ENCODE measurements around the genes RBM7 and CEP164.

GRCh38 chr11:114298663-114299185, 2.5 kb downstream of the NNMT start:
- RRBS: no CpG with 5 or more reads among the region's 2 CpGs

- RRBS: 2% methylated on average over 16 of the region's 31 CpGs
Observed at GRCh38 chr11:114399880-114400274, 434 bp downstream of the C11orf71 start.

- RRBS: 2% methylated on average over 1 of the region's 65 CpGs
Observed at GRCh38 chr11:114400275-114401214, at the start of gene RBM7. RBM7 (plus strand) TSS chr11:114400666.

- RRBS: no CpG with 5 or more reads among the region's 1 CpG
Observed at GRCh38 chr11:115396562-115396903, 107.7 kb downstream of the CADM1 start.

GRCh38 chr11:115471363-115471732, 32.9 kb downstream of the CADM1 start:
- RRBS: no CpG with 5 or more reads among the region's 3 CpGs

- RRBS: no CpG with 5 or more reads among the region's 4 CpGs
Observed at GRCh38 chr11:116147719-116148046, 625.1 kb downstream of the BUD13 start.

GRCh38 chr11:116233570-116234029, 539.2 kb downstream of the BUD13 start:
- RRBS: no CpG with 5 or more reads among the region's 6 CpGs

DNA sequence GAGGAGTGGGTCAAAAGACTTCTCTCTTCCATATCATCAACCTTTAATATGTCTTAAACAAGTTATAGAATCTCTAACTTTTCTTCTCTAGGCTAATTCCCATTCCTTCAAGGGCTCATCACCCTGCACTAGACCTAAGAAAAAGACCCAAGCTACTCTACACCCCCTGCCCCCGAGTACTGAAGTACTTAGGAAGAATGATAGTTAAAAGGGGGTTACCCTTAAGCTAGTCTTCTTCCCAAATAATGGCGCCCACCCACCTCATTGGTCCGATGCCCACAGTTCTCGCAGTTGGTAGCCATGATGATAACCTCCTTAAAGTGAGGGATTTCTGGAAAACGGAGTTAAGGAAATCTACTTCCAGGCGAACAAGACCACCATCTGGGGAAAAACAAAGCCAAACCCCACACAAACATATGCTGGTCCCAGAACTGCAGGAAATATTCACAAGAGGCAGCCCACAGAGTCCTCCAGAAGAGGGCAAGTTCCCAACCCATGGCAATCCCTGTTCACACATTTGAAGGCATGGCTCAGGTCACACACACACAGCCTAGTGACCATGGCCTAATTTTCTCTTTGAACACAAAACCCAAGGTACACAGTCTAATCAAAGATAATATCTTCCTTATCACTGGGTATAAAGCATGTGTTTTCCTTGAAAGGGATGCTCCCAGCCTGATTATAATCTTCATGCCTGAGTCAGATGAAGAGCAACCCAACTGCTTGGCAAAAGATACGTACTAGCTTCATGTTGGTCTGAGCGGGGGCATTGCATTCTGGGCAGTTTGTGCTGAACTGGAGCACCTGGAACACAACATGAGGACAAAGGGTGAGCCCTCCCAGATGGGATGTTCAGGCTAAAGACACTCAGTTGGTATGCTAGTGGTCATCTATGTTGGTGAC, 3.5 kb downstream of the ZPR1 start:
- RRBS: no CpG with 5 or more reads among the region's 8 CpGs

GRCh38 chr11:116834728-116835102, 2.7 kb downstream of the APOA1 start:
- RRBS: no CpG with 5 or more reads among the region's 11 CpGs

DNA sequence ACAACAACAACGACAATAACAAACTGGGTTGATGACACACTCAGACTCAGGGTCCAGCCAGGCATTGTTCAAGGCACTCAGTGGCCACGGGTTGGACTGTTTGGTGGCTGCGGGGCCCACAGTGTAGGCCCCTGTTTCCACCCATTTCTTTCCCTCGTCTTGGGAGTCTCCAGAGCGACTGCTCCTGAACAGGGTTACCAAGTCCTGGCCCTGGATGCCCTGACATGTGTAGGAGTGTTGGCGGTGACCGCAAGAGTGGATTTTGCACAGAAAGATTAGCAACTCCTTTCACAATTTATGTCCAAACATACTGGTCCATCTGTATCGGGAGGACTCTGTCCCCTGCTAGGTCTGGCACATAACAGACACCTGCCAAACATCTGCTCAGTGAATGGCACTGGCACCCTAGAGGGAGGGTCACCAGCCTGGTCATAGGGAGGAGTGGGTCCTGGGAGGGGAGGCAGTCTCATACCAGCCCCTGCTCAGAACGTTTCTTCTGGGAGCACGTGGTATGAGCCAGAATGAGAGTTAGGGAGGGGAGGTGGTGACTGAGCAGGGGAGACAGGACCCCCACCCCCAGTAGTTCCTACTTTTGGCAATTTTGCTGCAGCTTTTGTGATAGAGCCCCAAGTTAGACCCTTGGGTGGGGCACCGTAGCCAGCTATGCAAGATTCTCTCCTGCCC, 3.4 kb upstream of the APOA1 start:
- RRBS: no CpG with 5 or more reads among the region's 11 CpGs

- RRBS: no CpG with 5 or more reads among the region's 6 CpGs
Observed at GRCh38 chr11:116852060-116853117, 15.0 kb upstream of the APOA1 start.

DNA sequence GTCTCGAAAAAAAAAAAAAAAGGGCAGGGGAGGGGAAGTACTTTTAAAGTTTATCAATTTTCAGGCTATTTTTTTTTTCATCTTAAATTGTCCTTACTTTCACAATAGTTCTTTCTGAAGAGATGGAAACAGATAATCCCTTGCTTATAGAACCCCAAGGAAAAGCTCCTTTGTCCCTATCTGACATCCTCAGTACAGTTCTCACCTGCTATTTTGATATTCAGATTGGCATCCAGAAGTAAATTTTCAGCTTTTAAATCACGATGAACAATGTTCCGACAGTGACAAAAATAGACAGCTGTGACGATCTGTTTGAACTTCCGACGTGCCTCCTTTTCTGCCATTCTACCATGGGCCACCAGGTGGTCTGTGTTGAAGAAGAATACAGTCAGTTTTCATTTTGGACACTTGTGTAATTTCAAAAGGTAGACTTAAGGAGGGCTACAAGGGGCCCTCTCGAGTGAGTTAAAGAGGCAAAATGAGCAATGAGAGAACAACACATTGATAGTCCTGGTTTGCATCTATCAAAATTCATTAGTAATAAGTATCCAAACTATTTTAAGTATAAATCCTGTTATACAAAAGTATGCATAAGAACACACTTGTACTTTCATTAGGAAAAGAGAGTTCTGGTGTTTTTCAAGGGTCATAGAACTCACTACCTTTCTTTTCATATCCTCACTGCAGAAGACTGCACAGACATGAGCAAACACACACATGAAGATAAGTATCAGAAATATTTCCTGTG, 89.8 kb upstream of the APOA1 start:
- RRBS: no CpG with 5 or more reads among the region's 7 CpGs

- RRBS: 1% methylated on average over 17 of the region's 39 CpGs
Observed at GRCh38 chr11:117179057-117179996, 784 bp downstream of the SIDT2 start.

- RRBS: no CpG with 5 or more reads among the region's 8 CpGs
Observed at GRCh38 chr11:117185585-117186386, 7.2 kb downstream of the SIDT2 start.

- RRBS: no CpG with 5 or more reads among the region's 27 CpGs
Observed at GRCh38 chr11:117188606-117189439, 10.3 kb downstream of the SIDT2 start.

DNA sequence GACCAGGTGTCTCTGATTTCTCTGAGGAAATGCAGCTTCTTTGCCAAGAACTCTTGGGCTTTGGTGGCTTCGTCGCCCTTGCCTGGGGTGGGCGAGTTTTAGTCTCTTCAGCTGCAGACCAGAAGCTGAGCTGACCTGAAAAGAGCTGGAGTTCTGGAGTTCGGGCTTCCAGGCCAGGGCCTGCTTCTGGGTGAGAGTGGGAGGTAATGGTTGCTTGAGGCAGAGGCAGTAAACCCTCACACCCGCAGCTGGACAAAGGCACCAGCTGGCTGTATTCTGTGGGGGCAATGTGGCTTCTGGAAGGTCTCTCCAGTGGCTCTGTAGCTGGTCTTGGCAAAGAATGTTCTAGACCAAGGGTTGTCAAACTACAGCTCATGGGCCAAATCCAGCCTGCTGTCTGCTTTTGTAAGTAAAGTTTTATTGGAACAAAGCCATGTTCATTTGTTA, 3.1 kb downstream of the TAGLN start:
- RRBS: no CpG with 5 or more reads among the region's 5 CpGs

- RRBS: no CpG with 5 or more reads among the region's 18 CpGs
Observed at GRCh38 chr11:117217709-117218619, 13.9 kb downstream of the PCSK7 start.

DNA sequence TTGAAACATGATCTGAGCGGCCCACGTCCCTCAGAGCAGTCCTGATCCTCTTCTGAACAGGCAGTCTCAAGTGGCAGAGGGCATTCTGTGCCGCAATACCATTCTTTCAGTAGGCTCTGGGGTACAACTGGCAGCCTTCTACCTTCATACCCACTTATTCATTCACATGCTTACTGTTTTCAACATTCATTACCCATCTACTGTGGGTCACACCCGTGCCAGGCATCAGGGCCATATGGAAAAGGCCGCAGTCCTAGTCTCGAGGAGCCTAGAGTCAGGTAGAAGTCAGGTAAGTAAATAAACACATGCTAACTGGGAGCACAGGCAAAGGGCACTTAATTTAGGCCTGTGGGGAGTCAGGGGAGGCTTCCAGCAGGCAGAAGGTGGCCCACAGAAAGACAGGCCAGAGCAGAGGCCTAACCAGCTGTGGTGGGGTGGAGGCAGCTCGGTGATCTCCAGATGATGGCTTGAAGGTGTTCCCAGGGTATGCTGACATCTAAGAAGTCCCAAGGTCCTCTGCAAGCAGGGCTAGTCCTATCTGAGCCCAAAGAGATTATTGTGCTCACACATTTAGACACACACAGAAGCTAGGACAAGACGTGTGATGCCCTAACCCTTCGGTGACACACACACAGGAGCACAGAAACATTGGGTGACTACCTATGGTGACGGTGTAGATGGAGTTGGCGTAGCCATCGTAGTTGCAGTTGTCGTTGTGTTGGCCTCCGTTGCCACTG, 8.3 kb downstream of the PCSK7 start:
- RRBS: no CpG with 5 or more reads among the region's 14 CpGs

DNA sequence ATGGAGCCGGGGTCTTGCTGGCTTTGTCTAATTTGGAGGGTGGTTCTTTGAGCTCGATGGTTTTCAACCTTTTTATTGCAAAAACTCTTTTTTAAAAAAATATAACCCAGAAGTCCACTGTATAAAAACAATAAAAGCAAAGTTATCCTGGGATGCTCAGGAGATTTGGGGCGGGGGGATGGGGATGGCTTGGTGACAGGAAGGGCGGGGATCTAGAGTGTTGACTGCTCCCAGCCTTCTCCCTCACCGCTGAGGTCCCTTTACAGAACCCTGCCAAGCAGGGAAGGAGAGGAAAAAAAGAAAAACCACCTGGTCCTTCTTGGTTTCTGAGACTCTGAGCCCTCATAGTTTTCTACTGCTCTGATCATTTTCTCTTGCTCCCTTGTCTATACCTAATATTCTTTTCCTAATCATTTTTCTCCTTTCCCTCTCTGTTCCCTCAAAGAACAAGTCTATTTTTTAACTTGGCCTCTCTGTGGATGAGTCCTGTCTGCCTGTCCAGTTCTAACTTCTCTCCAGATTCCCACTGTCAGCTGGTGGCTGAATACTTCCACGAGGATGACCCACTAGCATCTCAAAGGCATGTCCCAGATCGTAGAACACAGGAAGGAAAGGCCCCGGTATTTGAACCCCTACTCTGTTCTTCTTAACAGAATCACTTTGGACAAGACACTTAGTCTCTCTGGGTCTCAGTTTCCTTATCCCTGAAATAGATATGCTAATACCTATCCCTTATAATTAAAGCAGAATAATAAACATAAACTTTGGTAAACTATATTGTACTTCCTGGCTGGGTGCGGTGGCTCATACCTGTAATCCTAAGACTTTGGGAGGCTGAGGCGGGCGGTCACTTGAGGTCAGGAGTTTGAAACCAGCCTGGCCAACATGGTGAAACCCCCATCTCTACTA, 7.9 kb downstream of the BACE1 start:
- RRBS: no CpG with 5 or more reads among the region's 11 CpGs

DNA sequence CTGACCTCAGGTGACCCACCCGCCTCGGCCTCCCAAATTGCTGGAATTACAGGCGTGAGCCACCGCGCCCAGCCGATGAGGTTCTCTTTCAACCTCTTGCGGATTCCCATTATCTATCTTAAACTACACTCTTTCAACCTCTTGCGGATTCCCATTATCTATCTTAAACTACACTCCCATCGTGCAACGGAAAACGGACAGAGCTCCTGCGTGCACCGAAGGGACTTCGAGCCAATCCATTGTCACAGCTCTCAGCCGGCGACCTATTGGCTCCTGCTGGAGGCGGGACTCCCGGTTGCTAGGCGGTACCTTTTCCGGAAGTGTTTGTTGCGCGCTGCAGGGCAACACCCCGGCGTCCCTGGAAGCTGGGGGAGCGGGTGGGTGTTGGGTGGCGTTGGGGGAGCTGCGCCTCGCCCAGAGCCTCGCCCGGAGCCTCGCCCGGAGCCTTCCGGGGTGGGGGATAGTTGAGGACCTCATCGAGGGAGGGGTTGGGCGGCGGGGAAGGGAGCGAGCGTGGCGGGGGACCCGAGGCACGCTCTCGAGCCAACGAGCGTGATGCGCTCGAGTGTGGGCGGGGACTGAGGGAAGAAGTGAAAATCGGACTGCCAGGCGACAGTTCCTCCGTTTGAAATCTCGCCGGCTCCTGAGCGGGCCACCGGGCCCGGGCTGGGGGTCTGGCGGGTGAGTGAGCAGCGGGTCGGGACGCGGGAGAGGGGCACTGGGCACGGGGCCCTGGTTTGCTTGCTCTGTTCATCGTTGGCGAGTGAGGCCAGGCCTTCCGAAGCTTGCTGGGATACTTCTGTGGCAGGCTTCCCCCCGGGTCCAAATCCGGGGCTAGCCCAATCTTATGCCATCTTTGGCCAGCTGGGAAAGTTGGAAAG, at the start of gene CEP164:
TSS of gene CEP164 (plus strand) at position 327 of the 881 bp plus-strand sequence.
- RRBS: 1% methylated on average over 9 of the region's 66 CpGs

All from Ishikawa (cell line).